ENCODE measurements around the genes MEDAG and FRY.

DNA sequence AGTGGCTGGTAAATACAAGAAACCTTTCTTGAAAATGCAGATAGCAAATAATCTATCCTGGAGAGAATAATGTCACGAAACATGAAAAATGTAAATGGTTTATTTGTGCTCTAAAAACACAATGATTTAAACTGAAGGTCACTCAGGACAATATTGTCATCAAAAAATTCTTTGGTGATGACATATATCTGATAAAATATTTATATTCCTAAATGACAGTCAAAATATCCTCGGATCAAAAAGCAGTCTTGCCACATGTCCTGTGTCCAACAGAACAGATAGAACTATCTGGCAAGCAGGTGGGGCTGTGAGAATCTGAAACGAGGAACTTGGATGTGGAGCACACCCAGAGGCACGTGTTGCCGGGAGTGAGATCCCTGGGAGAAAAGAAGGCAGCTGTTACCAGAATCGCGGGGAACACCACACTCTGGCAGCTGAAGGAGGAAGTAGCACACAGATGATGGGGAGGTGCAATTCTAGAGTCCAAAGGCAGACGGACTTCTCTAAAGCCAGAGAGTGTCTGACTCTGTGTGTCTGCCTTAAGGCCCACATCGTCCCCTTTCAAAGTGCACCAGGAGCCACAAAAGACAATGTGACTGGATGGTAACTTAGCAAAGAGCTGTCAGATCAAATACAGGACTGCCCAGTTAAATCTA is 22.4 kb downstream of the SLC7A1 start:
- PRO-cap, 7 experiments = no peak in any of the 7 experiments

GRCh38 chr13:29790484-29791423 is 59.7 kb downstream of the UBL3 start:
- PRO-cap, 7 experiments = no peak in any of the 7 experiments

DNA sequence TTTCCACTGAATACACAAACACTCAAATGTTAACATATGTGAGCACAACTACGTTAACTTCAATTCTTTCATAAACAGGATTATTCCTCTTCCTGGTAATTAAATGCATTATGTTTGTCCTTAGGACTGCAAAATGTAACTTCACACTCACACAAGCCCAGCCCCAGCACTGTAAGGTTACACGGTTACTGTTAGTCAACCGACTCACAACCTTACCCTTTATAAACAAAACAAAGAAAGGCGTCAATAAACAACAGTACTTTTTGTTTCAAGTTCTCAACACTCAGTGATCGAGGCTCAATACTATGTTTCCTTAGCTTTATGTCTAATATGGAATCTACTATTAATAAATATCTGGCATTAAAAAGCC is 1.9 kb downstream of the UBL3 start:
- PRO-cap, 7 experiments = peak in 3 of 7 experiments; most common plus-strand start position 249 of the sequence (in 1); most common minus-strand start position 193 of the sequence (in 3)

DNA sequence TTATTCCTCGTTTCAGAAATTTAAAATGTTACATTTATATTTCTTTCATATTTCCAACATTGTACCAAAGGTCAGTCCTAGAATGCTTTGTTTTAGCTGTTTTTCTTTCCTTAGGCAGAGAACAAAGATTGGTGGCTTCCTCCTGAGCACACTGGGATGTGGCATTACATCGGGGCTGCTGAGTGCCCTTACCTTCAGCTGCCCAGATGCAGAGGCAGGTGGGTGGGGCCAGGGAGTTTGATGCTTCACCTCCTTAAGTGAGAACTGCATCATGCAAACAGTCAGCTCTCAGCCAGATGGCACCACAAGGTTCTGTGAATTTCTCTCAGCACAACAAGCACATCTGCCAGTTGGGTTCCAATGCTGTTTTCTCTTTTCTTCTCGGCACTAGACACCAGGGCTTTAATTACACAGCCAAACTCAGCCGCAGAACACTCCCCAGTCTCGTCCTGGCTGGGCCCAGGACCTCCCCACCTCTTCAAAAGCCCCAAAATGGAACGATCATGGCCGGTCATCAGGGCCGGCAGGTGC is 87.4 kb upstream of the UBL3 start:
- PRO-cap, 7 experiments = peak in 3 of 7 experiments; most common plus-strand start position 276 of the sequence (in 1); most common minus-strand start position 163 of the sequence (in 3)

- PRO-cap, 7 experiments = no peak in any of the 7 experiments
These were observed 194.5 kb downstream of the KATNAL1 start for GRCh38 chr13:30112901-30113255.

DNA sequence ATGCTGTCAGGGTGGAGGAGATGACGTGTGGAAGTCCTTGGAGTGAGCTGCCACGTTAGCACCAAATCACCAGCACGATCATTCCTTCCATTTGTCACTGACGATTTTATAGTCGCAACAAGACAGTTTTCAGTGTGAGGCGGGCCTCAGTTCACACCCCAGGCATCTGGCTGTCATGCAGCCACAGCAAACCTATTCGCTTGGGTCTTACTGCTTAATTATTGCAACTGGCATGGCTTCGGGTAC is 158.8 kb downstream of the KATNAL1 start:
- PRO-cap, 7 experiments = peak in 3 of 7 experiments; most common minus-strand start position 82 of the sequence (in 2)

DNA sequence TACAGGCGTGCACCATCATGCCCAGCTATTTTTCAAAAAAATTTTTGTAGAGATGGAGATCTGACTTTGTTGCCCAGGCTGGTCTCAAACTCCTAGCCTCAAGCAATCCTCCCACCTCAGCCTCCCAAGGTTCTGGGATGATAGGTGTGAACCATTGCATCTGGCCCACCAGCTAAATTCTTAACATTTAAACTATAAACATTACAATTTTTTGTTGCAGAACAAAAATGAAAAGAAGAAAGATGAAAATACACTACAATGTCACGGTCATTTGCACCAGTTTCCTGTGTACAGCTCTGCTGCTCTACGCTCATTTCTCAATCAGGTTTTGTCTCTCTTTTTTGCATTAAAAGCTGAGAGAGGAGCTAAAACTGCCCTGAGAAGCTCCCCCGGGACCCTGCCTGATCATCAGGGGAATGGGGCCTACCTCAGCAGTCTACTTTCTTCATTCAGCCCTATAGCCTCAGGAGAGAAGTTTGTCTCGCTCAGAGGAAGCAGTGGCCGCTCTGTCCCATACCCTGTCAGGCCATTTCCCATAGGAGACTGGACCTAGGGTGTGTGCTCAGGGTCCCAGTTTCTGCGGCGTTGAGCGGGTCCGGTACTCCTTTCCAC is 21.5 kb downstream of the UBE2L5 start:
- PRO-cap, 7 experiments = no peak in any of the 7 experiments

- PRO-cap, 7 experiments = no peak in any of the 7 experiments
These were observed 14.8 kb upstream of the HMGB1 start for GRCh38 chr13:30480525-30480915.

DNA sequence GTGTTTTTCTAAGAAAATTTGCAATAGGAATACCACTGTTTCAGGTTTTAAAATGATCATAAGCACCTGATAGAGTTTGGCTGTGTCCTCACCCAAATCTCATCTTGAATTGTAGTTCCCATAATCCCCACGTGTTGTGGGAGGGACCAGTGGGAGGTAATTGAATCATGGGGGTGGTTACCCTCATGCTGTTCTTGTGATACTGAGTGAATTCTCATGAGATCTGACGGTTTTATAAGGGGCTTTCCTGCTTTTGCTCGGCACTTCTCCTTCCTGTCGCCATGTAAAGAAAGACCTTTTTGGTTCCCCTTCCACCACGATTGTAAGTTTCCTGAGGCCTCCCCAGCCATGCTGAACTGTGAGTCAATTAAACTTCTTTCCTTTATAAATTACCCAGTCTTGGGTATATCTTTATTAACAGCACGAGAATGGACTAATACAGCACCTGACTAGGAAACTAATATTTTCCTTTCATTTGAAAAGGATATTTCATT is 69.7 kb upstream of the USPL1 start:
- PRO-cap, 7 experiments = no peak in any of the 7 experiments

- PRO-cap, 7 experiments = peak in 7 of 7 experiments; most common minus-strand start chr13:30617587 (in 7)
These were observed 367 bp upstream of the USPL1 start for GRCh38 chr13:30617467-30617638.

- PRO-cap, 7 experiments = no peak in any of the 7 experiments
These were observed 5.8 kb downstream of the USPL1 start for GRCh38 chr13:30623395-30624093.

DNA sequence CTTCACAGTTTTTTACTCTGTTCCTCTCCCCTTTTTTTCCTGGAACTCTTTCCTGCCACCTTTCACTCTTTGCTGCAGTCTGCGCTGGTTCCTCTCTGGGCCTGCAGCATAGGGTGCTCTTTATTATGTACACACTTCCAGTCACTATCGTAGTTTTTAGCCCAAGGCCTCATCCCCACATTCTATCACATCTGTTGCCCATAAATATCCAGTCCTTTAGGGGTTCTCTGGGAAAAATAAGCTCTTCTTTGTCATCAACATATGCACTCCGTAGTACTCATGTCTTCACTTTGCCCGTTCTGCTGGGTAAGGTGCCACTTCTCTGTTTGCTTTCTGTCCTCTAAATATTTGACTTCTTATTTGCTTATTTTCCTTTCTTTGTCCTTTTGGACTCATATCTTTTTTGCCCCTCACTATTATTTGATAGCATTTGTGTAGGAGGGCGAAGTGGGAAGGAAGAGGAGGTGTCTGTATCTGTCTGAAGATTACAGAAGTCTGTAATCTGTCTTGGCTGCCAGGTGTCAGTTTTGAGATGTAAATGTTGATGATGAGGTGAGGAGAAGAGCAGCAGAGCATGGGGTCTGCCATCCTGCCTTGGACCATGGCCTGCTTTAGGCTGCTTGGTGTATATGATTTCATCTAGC is 30.7 kb downstream of the USPL1 start:
- PRO-cap, 7 experiments = no peak in any of the 7 experiments

GRCh38 chr13:30697572-30698014 is 37.8 kb upstream of the ALOX5AP start:
- PRO-cap, 7 experiments = no peak in any of the 7 experiments

GRCh38 chr13:30824513-30825091 is 81.5 kb upstream of the MEDAG start:
- PRO-cap, 7 experiments = no peak in any of the 7 experiments

DNA sequence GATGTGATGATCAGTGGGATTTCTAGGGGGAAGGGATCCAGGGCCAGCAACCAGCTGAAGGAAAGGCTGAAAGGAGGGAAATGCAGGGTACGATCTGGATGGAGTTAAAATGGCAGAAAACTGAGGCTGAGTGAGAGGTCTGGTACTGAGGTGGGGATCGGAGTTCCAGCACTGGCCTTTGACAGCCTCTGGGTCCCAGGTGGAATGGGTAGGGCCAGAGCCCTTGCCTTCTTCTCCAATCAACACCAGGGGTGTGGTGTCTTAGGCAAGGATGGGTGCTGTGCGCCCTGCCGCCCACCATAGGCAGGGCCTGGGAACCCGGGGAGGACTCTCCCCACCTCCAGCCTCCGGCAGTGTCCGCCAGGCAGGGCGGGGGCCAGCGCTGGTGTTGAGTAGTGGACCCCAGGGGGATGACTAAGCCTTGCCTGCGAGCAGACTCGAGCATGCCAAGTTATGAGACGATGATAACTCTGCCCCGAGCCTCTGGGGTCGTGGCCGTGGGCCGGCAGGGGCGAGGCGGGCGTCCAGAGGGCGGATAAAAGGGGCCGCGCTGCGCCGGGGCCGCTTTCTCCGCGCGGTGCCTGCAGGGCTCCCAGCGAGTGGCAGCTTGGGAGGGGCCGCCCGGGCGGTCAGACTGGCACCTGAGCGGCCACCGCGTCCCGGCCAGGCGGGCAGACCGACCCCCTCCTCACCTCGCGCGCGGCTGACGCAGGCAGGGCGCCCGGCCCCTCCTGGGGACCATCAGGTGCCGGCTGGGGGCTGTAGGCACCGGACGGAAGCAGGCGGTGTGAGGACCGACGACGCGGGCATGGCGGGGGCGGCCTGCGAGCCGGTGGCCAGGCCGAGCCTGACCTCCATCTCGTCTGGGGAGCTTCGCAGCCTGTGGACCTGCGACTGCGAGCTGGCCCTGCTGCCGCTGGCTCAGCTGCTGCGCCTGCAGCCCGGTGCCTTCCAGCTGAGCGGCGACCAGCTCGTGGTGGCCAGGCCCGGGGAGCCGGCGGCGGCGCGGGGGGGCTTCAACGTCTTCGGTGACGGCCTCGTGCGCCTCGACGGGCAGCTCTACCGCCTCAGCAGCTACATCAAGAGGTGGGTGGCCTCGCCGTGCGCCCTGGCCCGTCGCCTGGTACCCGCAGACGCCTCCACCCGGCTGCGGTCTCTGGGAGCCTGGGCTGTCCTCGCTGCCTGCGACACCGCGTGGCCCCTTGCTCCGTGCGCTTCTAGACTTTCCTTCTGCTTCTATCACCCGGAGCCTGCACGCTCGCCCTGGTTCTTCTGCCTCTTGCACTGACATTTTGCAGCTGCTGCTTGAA is at the start of gene MEDAG:
Gene MEDAG, plus strand, starts transcription at position 564 of the 1,310 bp plus-strand sequence.
- PRO-cap, 7 experiments = no peak in any of the 7 experiments

DNA sequence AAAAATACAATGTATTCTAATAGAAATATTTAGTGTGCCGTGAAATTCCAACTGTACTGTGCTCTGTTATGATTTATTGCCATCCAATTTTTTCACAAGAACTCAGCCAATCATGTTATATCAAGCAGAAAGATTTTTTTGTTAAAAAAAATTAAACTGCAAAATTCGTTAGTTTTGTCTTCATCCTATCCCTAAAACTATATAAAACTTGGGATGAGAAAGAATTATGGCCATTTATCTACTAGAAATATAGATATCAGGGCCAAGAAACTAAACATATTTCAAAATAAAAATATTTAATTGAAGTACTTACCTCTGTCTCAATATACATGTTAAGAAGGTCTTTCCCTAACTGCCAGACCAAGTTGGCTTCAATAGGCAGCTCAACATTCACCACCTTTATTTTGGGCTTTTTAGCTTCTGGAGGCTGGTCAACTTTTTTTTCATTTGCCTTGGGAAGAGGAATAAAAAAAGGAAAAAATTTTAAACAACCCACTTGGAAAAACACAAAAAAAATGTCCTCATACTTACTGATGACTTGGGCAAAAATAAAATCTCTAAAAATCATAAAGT is 20.8 kb downstream of the HSPH1 start:
- PRO-cap, 7 experiments = no peak in any of the 7 experiments

- PRO-cap, 7 experiments = peak in 7 of 7 experiments; most common plus-strand start chr13:31200598 (in 7); most common minus-strand start chr13:31200510 (in 5)
These were observed 496 bp downstream of the B3GLCT start for GRCh38 chr13:31200285-31200656.

GRCh38 chr13:31329215-31330104 is 129.7 kb downstream of the B3GLCT start:
- PRO-cap, 7 experiments = no peak in any of the 7 experiments

- PRO-cap, 7 experiments = peak in 7 of 7 experiments; most common plus-strand start chr13:32031141 (in 7); most common minus-strand start chr13:32031047 (in 1)
These were observed at the start of gene FRY for GRCh38 chr13:32030718-32032033. Gene FRY (plus strand): TSS chr13:32031774.

- PRO-cap, 7 experiments = no peak in any of the 7 experiments
These were observed 109.0 kb downstream of the ZAR1L start for GRCh38 chr13:32206031-32206775.

Data from T-cell (primary cell).